ENCODE measurements around a stretch of chr12.

GRCh38 chr12:130838162-130838785 lies 776 bp downstream of the STX2 start:
- PRO-cap, result unidirectional peak, plus-strand start at chr12:130838467

GRCh38 chr12:130916117-130916529 lies 37.6 kb upstream of the ADGRD1 start:
- PRO-cap, result no peak

DNA sequence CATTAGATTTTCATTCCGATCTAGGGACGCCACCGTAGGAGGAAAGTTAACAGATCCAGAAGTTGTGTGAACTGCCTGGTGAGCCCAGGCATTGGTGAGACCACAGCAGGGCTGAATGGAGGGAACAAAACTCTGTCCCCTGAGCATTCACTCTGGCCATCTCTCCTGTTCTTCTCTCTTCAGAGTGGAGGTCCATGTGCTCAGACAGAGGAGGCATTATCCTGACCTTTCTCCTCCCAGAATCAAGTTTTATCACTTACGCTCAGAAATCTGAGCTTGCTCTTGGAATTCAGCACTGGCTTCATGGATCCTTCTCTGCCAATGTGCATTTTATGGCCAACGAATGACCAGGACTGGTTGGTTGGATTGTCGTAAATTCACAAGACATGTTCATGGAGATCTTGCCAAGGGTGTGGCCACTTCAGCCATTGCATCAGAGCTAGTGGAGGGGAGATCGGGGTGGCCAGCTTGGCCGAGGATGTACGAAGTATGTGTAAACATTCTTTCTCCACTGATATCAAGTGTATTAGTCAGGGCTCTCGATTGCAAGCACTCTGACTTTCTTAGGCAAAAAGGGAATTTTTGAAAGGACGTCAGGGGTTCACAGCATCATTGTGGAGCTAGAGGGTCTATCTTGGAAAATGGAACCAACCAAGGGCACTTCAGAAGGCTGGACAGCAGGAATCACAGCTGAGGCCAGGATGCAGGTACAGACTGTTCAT lies 33.1 kb upstream of the ADGRD1 start:
- PRO-cap, result no peak

DNA sequence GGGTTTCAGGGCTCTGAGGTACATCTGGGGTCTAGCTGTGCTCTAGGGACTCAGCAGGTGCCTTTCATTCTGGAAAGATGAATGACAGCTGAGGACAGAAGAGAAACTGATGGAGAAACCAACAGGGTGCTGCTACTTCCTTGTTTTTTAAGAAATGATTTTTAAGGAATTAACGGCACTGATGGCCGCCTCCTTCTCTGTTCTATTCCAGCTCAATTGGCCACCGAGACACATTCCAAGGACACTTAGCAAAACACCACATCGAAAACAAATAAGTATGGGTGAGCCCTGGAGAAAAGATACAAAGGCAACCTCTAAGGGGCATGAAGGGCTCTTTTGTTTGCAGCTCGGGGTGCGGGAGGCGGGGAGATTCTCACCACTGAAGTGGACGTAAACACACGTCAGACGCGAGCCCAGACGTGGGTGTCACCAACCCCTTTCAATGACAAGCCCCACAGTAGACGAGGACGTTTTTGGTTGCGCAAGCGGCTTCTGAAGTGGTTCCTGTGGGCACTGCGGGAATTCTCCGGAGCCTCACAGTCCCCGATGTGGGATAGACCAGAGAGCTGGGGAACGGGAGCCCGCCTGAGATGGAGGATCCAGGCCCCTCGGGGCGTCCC lies 20.5 kb upstream of the ADGRD1 start:
- PRO-cap, result no peak

GRCh38 chr12:131002992-131003501 lies 49.3 kb downstream of the ADGRD1 start:
- PRO-cap, result no peak

- PRO-cap, result no peak
These were observed 93.7 kb downstream of the ADGRD1 start for GRCh38 chr12:131047282-131047956.

- PRO-cap, result no peak
These were observed 150.8 kb downstream of the ADGRD1 start for GRCh38 chr12:131104317-131105067.

DNA sequence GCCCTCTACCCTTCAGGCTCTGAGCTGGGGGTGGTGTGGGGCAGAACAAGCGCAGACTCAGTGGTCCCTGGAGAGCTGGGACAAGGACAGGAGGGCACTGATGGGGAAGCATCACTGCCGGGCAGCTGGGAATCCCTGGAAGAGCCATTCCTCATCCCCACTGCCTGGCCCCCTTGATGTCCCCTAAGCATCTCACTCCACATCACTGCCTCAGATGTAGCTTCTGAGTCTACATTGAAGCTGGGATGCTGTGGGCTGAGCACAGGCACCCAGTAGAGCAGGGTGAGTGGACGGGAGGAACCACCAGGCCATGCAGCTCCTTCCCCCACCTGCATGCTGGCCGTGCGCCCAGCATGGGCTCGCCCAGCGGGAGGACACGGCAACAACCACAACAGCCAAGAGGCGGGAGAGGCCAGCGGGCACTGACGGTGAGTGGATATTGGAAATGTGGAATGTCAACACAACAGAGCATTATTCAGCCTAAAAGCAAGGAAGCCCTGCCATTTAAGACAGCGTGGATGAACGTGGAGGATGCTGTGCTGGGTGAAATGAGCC lies 310.9 kb downstream of the ADGRD1 start:
- PRO-cap, result no peak

DNA sequence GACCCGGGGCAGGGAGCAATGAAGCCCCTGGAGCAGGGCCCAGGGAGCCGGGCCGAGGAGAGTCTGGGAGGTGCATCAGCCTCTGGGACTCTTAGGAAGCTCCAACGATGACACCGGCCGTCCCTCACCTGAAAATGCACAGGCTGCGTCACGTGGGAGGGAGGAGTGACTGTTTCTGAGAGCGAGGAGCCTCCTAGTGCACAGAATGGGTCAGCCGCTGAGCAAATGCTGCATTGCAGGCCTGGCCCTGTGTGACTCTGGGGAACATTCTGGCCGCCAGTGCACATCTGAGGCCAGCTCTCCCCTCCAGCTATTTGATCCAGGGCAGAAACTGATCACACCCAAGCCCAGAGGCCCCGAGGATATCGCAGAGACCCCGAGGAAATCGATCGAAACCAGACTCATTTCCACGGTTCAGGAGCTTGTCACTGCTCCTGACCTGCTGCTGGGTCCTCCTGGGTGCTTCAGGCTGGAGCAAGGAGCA lies 236.5 kb upstream of the SFSWAP start:
- PRO-cap, result no peak

DNA sequence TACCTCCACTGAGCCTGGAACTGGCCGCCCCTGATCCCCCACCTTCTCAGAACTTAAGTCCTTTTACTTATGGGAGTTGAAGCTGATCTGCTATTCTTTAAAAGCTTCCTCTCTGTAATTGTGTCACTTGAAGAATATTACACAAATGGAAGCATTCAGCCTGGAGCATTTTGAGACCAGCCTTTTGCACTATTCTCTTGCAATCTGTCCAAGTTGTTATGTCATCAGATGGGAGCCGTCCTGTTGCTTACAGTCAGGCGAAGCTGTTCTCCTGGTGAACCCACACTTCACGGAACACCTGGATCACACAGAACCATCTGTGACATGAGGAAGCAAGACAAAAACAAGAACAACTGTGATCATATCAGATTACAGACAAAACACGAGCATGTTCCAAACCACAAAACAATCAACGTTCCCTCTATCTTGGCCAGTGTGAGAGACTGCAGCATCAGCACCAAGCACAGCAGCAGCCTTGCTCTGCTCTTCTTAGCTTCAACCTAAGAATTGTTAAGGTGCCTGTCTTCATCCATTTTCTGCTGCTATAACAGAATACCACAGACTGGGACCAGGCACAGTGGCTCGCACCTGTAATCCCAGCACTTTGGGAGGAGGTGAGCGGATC lies 180.5 kb upstream of the SFSWAP start:
- PRO-cap, result no peak

GRCh38 chr12:131872227-131872622 lies 22.2 kb upstream of the ULK1 start:
- PRO-cap, result no peak

DNA sequence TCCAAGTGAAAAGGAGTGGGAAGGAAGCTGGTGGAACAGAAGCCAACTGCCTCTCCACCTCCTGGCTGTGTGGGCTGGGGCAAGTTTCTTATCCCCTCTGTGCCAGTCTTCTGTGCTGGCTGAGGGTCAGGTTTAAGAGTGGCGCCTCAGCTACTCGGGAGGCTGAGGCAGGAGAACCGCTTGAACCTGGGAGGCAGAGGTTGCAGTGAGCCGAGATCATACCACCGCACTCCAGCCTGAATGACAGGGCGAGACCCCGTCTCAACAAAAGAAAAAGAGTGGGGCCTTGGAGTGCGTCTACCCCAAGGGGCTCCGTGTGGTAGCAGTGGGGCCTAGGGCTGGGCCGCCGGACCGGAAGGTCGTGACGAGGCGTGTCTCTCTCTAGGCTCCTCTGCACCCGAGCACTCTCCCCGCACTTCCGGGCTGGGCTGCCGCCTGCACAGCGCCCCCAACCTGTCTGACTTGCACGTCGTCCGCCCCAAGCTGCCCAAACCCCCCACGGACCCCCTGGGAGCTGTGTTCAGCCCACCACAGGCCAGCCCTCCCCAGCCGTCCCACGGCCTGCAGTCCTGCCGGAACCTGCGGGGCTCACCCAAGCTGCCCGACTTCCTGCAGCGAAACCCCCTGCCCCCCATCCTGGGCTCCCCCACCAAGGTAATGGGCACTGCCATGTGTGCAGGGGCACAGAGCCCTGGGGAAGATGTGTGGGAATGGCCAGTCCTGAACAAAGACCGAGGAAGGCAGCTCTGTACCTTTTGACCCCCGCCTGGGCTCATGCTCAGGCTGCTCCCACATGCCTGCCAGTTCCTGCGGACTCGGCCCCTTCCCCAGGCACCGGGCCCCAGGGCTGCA lies 13.3 kb upstream of the PUS1 start:
- PRO-cap, result no peak

- PRO-cap, result no peak
These were observed 7.2 kb upstream of the PUS1 start for GRCh38 chr12:131921775-131922321.

DNA sequence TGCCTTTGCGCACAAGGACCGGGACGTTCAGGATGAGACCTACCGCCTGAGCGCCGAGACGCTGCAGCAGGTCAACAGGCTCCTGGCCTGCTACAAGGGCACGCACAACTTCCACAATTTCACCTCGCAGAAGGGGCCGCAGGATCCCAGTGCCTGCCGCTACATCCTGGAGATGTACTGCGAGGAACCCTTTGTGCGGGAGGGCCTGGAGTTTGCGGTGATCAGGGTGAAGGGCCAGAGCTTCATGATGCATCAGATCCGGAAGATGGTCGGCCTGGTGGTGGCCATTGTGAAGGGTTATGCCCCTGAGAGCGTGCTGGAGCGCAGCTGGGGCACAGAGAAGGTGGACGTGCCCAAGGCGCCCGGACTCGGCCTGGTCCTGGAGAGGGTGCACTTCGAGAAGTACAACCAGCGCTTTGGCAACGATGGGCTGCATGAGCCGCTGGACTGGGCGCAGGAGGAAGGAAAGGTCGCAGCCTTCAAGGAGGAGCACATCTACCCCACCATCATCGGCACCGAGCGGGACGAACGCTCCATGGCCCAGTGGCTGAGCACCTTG lies 8.3 kb upstream of the EP400 start:
- PRO-cap, result no peak

DNA sequence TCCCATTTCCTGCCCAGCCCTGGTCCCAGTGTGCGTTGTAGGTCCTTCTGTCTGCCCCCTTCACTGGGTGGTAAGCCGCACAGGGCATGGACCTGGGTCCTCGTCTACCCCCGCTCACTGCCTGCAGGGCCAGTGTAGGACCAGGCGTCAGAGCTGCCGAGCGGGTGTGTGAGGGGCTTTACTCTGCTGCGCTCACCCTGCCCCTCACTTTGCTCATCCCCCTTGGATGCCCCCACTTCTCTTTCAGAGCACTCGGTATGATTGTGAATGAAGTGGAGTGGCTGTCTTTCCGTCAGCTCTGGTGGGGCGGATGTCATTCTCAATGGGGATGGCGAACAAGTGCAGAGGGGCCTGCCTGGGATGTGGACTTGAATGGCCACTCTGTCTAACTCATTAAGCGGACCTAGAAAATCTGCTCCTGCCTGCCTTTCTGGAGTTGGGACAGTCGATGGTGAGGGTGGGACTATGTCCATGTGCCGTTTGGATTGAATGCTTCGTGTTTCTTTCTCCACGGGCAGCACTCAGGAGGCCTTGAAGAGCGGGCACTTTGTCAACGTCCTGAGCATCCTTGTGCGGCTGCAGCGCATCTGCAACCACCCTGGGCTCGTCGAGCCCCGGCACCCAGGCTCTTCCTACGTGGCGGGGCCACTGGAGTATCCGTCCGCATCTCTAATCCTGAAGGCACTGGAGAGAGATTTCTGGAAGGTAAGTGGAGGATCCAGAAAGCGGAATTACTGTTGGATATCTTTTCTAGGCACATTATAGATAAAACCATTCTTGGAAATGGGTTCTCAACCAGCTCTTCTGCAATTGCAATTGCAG lies 67.5 kb downstream of the EP400 start:
- PRO-cap, result unidirectional peak, minus-strand start at position 109 of the sequence

DNA sequence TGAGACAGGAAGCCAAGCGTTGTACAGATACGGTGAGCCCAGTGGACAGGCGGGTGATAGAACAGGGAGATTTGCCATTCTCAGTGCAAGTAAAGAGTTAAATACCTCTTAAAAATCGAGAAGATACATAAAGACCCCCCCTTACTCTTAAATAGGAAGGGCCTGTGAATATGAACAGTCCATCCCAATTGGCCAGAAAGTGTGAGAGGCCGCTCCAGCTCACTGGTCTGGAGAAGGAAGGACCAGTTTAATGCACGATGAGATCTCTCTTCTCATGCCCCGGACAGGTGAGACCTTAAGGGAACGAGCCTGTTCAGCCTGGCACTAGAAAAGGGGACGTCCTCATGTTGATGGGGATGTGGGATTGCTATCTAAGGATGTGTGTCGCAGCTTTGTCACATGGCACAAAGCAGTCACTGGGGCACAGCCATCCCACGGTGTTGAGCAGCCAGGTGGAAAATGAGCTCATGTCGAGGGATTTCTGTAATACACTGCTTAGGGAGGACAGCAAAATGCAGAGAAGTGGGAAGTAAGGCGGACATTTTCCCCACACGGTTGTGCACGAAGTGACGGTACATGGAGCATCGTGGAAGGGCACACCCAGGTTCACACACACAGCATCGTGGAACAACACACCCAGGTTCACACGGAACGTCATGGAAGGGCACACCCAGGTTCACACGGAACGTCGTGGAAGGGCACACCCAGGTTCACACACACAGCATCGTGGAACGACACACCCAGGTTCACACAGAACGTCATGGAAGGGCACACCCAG lies 85.4 kb downstream of the EP400 start:
- PRO-cap, result no peak

GRCh38 chr12:132066237-132067012 lies 77.7 kb downstream of the DDX51 start:
- PRO-cap, result no peak

- PRO-cap, result no peak
These were observed 39.4 kb downstream of the DDX51 start for GRCh38 chr12:132104605-132105178.

GRCh38 chr12:132151217-132151752 lies 7.0 kb downstream of the NOC4L start:
- PRO-cap, result no peak

DNA sequence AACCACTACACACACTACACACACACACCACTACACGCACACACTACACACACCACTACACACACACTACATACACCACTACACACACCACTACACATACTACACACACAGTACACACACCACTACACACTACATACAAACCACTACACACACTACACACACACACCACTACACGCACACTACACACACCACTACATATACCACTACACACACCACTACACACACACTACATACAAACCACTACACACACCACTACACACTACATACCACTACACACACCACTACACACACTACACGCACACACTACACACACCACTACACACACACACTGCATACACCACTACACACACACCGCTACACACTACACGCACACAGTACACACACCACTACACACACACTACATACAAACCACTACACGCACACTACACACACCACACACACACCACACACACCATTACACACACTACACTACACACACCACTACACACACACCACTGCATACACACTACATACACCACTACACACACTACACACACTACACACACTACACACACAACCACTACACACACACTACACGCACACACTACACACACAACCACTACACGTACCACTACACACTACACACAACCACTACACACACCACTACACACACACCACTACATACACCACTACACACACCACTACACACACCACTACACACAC lies 11.8 kb downstream of the NOC4L start:
- PRO-cap, result no peak